A549 (cell line): Measurements from ENCODE around the genes DUS1L and TEX19.

DNA sequence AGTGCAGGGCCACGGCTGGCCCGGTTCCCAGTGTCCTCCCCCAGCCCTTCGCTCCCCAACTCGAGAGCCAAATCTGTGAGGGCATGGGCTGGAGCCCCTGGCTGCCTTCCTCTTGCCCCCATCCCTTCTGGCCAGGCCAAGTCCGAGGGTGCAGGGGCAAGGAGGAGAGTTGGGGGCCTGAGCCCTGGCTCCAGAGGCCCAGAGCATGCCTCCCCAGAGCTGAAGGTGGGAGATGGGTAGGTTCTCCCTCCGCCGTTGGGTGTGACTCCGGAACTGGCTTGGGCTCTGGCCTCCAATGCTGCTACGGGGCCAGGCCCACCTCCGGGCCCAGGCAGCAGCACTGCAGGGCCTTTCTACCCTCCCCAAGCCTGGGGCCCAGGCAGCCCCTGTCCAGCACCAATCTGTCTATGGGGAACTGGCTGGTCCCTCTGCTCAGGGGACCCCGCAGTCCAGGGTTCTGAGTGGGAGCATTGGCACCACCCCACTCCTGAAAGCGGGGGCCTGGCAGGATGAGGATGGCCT lies 1.1 kb downstream of the NPB start:
- PRO-cap = no peak
CAGE:
- cytosol, long polyA plus RNA = no peak
- long polyA plus RNA = no peak
- nucleus, long polyA plus RNA = no peak

- PRO-cap = no peak
CAGE:
- cytosol, long polyA plus RNA = no peak
- long polyA plus RNA = no peak
- nucleus, long polyA plus RNA = no peak
Observed at GRCh38 chr17:81921182-81921822, 3.3 kb upstream of the SIRT7 start.

DNA sequence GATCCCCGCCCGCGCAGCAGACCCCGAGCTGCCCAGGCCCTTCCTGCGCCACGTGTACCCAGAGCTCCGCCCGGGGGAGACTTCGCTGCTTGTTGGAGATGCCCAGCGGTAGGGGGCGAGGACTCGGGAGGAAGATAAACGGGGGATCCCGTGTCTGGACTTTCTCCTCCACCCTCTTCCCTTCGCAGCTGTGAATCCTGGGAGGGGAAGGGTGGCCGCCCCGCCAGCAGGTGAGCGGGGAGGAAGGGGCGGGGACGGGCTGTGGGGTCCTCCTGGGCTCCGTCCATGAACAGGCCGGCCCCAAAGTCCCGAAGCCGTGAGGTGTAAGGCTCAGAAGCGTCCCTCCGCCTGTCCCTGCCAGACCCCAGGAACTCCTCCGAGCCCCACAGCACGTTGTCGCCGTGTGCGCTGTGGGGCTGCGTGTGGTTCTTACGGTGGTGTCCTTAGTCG lies 706 bp upstream of the MAFG start:
- PRO-cap = no peak
CAGE:
- cytosol, long polyA plus RNA = no peak
- long polyA plus RNA = no peak
- nucleus, long polyA plus RNA = no peak

DNA sequence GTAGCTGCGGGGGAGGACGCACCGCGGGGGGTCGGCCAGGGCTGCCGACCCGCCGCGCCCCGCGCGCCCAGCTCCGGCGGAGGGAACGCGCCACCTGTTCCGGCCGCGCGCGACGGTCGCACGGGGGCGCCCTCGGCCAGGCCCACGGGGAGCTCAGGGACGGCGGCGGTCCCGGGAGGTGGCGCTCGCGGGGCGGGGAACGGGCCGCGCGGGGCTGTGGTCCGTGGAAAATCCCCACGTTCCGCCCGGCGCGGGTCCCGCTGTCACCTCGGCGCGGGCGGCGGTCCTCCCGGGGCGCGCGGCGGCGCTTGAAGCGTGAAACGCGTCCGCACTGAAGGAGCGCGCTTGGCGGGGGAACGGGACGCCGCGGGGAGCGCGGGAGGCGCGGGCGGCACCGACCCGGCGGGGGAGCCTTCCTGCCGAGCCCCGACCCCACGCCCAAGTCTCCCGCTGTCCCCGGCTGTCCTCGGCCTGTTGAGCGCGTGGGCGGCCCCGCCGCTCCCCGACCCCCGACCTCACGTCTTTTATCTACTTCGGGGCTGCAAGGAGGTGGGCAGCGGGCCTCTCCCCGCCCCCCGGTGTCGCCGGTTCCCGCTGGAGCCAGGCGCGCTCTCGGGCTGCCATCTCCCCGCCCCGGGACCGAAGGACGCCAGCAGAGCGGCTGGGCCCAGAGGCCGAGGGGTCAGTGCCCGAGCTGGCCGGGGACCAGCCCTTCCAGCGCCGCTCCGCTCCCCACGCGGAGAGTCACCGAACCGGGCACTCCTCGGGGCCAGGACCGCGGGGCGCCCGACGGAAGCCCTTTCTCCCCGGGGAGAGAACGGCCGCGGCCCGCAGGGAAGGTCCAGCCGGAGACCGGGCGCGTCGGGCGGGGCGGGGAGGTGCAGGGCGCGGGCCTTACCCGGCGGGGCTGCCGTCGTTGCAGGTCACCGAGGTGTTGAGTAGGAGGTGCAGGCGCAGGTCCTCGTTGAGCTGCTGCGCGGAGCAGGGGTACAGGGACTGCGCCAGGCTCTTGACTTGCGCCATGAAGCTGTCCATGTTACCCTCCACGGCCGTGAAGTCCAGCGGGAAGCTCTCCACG lies 959 bp downstream of the NOTUM start:
- PRO-cap = no peak
CAGE:
- cytosol, long polyA plus RNA = no peak
- long polyA plus RNA = no peak
- nucleus, long polyA plus RNA = no peak

GRCh38 chr17:82033706-82034884 lies 2.6 kb downstream of the RAC3 start:
- PRO-cap = no peak
CAGE:
- cytosol, long polyA plus RNA = no peak
- long polyA plus RNA = no peak
- nucleus, long polyA plus RNA = no peak

- PRO-cap = no peak
CAGE:
- cytosol, long polyA plus RNA = no peak
- long polyA plus RNA = no peak
- nucleus, long polyA plus RNA = no peak
Observed at GRCh38 chr17:82035809-82036073, 1.8 kb downstream of the DCXR start.

DNA sequence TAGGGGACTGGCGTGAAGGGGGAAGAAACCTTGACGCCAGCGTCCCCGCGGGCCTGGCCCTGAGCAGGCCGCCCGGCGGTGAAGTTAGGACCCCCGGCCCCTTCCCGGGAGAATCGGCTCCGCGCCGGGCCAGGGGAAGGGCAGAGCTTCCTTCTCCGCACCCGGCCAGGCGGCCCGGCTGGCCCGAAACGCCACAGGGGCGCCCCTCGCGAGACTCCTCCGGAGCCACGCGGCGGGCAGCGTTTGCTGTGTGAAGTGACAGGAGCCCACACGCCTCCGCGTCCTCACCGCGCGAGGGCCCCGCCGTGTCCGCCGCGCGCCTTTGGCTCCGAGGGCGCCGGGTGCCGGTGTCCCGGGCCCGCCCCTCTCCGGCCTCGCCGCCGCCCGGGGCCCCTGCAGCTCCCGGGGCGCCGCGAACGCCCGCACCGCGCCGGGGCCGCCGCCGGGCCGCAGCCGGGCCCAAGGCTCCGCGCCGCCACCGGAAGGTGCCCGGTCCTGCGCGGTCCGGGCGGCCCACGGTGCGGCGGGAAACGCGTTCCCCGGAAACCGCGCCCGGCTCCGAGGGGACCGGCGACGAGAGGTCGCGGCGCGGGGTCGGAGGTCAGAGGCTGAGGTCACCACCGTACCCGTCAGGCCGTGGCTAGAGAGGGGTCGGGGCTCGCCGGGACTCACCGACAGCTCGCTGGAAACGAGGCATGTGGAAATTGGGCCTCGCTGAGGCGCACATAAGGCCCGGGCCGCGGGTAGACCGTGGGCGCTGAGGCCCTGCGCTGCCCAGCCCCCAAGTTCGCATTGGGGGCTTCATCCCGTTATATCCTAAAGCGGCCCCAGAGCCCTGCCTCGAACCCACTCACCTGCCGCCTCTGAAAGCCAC lies at the start of gene DUS1L:
Gene DUS1L, minus strand, starts transcription at position 480 of the 874 bp plus-strand sequence.
- PRO-cap = bidirectional peak, plus-strand start at position 544 of the sequence, minus-strand start at position 471 of the sequence
CAGE:
- cytosol, long polyA plus RNA = no peak
- long polyA plus RNA = no peak
- nucleus, long polyA plus RNA = no peak

DNA sequence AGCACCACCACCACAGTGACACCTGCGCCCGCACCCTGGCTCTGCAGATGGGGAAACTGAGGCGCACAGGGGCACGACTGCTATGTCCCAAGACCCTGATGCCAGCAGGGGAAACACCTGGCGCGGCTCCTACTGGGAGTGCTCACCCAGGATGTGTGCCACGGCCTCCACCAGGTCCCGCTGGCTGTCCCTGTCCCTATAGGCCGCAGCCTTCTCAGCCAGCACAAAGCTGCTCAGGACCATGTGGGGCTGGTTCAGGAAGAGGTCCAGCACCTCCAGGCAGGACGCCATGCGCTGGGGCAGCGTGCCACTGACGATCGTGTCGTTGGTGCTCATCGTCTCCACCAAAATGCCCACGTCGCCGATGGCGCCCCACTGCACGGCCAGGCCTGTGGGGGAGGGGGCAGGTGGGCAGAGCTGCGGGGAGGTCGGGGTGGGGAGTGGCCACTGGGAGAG lies 15.9 kb upstream of the DUS1L start:
- PRO-cap = no peak
CAGE:
- cytosol, long polyA plus RNA = no peak
- long polyA plus RNA = no peak
- nucleus, long polyA plus RNA = no peak

DNA sequence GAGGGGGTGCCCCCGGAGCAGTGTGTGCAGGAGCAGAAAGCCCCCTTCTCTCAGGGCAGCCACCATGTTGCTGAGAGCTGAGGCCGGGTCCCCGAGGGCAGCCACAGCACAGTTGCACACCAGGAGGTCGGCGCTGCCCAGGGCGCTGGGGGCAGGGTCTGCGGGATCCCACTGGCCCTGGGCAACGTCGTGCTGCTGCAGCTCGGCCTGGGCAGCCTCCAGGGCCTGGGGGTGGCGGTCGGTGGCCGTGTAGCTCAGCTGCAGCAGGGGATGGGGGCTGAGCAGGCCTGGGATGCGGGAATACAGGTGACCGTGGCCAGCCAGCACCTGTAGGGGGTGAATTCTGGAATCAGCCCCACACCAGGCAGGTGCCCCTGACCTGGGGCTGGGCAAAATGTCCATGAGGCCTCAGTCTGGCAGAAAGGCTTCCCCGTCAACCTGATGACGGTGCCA lies 12.5 kb downstream of the FASN start:
- PRO-cap = no peak
CAGE:
- cytosol, long polyA plus RNA = no peak
- long polyA plus RNA = no peak
- nucleus, long polyA plus RNA = no peak

DNA sequence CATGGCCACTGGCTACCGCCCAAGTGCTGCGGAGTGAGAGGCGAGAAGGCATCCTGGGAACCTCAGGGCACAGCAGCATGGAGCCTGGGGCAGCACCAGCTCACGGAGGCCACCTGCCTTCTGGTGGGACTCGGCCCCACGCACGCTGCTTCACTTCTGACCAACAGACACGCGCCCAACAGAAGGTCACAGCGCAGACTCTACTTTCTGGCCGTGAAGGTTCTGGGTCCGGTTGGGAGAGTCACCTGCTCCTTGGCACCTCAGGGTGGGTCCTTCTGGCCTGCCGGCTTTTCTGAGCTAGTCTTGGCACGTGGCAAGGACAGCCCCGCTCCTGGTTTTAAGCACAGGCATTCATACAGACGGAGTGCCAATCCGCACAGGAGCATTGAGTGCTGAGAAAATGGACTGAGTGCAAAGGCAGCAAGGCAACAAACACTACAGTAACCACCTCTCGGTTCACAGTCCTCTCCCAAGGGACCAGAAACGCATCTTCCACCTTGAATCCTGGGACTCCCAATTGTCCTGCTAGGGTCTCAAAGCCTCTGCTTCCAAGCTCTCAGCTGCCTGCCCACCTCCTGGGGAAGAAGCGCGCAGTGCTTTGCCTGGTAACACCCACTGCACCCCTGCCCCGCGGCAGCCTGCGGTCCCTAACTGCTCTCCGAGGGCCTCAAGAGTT lies 14.7 kb downstream of the SLC16A3 start:
- PRO-cap = no peak
CAGE:
- cytosol, long polyA plus RNA = no peak
- long polyA plus RNA = no peak
- nucleus, long polyA plus RNA = no peak

DNA sequence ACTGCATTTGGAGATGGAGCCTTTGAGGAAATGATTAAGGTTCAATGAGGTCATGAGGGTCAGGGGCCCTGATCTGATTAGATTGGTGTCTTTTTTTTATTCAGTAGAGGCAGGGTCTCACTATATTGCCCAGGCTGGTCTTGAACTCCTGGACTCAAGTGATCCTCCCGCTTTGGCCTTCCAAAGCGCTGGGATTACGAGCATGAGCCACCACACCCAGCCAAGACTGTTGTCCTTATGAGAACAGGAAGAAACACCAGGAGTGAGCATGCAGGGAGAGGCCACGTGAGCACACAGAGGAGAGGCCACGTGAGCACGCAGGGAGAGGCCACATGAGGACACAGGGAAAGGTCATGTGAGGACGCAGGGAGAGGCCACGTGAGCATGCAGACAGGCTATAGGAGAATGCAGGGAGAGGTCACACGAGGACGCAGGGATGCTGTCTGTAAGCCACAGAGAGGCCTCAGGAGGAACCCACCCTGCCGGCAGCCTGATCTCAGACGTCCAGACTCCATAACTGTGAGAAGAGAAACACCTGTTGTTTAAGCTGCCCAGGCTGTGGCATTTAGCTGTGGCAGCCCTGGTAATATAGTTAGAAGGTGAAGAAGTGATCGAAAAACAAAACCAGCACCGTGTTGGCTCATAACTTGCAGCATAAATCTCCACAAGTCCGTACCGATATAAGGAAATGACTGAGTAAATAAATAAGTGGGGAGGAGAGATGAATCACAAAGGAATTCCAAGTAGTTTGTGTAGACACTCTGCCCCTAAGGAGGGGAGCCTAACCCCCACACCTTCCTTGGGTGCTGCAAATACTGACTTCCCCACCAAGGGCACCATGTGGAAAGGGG lies 14.6 kb upstream of the CSNK1D start:
- PRO-cap = bidirectional peak, plus-strand start at position 421 of the sequence, minus-strand start at position 237 of the sequence
CAGE:
- cytosol, long polyA plus RNA = no peak
- long polyA plus RNA = no peak
- nucleus, long polyA plus RNA = no peak

DNA sequence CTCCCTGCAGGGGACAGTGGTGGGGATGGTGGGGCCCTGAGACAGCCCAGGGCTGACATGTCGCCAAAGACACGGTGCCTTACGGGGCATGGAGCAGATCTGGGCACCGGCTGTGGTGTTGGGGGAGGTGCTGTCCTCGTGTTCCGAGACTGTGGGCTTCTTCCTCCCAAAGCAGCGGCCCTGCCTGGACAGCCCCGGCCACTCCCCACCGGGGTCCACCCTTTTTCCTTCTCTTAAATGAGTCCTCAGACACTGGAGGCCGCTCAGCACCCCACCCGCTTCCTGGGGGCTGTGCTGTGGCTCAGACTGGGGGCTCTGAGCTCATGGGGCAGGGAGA lies 404 bp downstream of the CD7 start:
- PRO-cap = no peak
CAGE:
- cytosol, long polyA plus RNA = no peak
- long polyA plus RNA = no peak
- nucleus, long polyA plus RNA = no peak

DNA sequence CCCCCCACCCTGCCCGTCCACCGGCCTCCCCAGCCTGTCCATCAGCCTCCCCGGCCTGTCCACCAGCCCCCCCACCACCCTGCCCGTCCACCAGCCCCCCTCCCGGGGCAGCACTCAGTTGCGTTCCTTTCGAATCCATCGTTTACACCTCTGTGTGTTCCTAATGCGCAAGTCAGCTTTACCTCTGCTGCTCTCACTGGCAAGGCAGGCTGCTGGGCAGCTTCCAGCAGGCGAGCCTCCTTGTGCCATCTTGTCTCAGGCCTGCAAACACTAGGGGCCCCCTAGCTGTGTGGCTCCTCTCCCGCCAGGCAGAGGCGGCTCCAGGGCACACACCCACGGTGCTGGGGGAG lies 5.6 kb downstream of the SECTM1 start:
- PRO-cap = no peak
CAGE:
- cytosol, long polyA plus RNA = no peak
- long polyA plus RNA = no peak
- nucleus, long polyA plus RNA = no peak

DNA sequence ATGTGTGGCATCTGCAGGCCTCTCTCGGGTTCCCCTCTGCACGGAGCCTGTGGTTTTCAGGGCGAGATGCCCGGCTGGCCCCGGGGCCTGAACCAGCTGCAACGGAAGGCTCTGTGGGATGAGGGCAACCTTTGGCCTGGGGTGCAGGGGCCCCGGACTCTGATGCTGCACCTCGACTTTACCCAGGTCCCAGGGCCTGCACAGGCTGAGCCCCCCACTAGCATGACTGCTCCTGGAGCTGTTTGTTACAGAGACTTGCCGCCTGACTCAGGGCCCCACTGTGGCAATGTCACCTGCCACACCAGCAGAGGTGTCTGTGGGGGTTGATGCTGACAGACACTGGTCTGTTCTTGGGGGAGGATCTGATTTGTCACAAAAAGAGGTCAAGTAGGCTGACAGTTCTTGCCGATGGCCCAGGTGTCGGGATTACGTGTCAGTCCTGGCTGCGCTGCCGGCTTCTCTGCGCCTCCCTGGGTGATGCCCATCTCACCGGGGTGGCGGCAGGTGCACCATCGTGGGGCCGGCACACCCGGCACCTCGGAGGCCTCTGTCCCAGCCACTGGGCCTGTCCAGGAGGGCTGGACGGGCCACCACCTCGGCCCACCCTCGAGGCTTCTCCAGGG lies 8.5 kb upstream of the TEX19 start:
- PRO-cap = no peak
CAGE:
- cytosol, long polyA plus RNA = no peak
- long polyA plus RNA = no peak
- nucleus, long polyA plus RNA = no peak

DNA sequence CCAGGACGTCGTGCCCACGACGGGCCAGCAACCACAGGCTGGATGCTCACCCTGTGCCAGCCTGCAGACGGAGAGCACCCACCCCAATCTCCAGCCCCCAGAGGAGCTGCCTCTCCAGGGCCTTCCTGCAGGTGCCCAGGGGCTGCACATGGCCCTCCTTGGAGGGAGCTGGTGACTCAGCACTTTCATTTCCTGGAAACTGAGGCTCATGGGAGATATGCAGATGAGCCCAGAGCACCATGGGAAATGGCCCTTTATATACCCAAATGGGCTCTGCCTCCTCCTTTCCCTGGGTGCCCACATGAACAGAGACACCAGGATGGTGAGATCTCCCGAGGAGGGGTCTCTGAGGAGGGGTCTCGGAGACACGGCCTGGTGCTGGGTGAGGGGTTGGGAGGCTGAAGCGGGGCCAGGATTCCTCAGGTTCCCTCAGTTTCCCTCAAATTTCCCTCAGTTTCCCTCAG lies at the start of gene TEX19:
Gene TEX19, plus strand, starts transcription at position 284 of the 464 bp plus-strand sequence.
- PRO-cap = bidirectional peak, plus-strand start at position 285 of the sequence, minus-strand start at position 123 of the sequence
CAGE:
- cytosol, long polyA plus RNA = no peak
- long polyA plus RNA = no peak
- nucleus, long polyA plus RNA = no peak

DNA sequence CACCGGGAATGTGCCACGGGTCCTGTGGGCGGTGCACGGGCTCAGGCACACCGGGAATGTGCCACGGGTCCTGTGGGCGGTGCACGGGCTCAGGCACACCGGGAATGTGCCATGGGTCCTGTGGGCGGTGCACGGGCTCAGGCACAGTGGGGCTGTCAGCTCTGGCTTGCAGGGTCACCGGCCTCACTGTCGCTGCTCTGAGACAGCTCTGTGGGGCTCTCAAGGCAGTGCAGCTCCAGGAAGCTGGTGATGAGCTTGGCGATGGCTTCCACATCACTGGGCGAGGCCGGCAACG lies 6.8 kb downstream of the CYBC1 start:
- PRO-cap = no peak
CAGE:
- cytosol, long polyA plus RNA = no peak
- long polyA plus RNA = no peak
- nucleus, long polyA plus RNA = no peak

DNA sequence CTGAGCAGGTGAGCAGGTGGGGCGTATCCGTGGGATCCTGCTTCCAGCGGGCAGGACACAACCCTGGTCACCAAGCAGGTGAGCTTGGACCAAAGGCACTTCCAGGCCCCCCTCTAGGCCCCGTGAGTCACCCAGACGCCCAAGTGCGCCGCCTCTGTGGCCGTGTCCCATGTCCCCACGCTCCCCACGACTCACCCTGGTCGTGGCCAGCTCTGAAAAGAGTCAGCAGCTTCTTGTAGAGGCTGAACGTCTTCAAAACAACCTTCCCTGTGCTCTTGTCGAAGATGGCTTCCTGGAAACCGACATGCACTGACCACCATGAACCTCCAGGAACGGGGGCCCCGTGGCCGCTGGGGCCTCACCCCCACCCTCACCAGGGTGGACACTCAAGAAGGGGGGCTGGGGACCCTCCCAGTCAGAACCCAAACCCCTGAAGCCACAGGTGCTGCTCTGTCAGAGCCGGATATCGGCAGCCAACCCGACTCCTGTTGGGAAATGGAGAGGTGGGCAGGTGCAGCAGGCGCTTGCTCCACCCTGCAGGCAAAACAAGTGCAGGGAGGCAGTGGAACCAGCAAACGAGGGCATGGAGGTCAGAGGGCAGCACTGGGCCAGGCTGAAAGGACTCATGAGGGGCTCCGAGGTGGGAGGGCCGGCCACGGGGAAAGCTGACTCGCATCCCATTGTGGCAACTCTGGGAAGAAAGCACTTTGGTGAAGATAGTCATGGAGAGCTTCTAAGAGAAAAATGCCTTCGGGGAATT lies 4.7 kb downstream of the CYBC1 start:
- PRO-cap = no peak
CAGE:
- cytosol, long polyA plus RNA = no peak
- long polyA plus RNA = no peak
- nucleus, long polyA plus RNA = no peak

GRCh38 chr17:82446487-82447032 lies 4.0 kb downstream of the CYBC1 start:
- PRO-cap = no peak
CAGE:
- cytosol, long polyA plus RNA = no peak
- long polyA plus RNA = no peak
- nucleus, long polyA plus RNA = no peak

DNA sequence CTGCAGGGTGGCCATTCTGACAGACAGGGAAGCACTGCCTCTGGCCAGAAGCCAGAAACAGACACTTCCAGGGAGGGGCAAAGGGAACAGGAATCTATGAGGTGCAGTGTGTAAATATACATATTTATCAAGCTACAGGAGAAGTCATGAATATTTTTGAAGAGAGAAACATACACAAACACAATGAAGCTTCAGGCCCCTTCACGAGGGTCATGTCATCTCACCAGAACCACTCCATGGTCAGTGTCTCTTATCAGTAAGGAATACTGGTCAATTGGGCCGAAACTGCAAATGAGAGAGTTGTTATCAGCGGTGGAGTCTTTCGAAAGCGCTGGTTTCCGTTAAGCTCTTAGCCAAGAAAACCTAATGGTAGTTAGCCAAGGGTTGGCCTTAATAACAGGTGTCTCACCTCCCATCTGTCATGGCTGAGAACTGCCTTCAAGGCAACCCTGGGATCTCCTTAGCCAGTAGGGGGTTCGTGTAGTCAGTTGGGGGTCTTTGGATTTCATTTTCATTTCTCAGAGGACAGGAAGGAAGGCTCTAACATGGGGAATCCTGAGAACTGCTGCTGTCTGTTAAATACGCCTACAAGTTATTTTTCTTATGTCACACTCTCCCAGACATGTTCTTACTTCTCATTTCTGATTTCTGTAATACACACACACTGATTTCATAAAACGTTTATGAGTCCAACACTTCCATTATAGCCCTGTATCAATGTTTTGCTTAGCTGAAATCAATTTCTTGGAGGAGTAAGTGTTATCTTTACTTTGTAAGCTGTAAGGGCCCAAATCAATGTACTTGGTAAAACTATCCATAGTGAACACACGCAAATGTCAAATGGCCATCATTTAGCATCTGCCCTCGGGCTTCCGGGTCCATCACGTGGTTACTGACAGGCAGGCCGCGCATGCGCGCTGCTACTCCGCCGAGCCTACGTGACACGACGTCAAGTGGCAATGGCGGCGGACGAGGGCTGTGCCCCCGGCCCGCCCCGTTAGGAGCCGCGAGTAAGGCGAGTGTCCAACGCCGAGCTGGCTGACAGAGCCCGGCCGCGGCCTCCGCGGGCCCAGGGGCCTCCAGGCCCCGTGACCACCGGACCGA lies 925 bp upstream of the NARF start:
- PRO-cap = bidirectional peak, plus-strand start at position 952 of the sequence, minus-strand start at position 891 of the sequence
CAGE:
- cytosol, long polyA plus RNA = no peak
- long polyA plus RNA = no peak
- nucleus, long polyA plus RNA = no peak

DNA sequence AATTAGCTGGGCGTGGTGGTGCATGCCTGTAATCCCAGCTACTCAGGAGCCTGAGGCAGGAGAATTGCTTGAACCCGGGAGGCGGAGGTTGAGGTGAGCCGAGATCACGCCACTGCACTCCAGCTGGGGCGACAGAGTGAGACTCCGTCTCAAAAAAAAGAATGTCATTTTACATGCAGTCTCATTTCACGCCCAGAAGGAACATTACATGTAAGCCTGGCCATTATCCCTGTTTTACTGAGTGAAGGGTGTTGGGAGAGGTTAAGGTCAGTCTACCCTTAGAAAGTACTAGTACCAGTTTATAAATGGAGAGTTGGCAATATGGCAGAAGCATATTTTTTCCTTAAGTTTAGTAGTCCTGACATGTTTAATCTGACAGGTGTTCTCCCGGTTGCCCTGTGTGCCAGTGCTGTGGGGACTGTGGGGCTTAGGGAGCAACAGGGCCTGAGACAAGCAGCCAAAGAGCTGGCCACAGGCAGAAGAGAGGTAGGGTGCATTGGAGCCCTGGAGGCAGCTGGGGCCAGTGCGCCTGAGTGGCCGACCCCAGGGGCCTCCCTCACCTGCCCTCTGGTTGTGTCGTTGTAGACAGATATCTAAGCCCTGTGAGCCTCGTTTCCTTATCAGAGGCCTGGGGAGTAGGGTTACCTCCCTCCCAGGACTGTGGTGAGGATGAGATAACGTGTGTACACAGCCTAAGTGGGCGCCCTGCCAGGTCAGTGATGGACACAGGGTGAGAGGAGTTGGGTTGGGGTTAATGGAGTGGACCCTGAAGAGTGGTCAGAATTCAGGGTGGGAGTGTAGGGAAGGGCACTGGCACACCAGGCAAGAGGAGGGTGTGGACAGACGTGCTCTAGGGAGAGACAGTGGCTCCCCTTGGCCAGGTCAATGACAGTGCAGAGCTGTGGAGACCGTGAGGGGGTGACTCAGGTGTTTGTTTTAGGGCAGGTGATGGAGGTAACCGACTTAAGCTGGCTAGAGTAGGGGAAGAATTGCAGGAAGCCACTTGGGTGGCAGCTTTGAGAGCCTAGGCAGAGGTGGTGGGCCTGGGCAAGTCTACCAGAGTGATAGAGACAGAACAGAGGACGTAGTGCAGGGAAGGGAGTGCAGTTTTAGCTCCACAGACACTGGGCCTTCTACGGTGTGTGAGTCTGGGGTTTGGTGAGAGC lies 3.3 kb downstream of the NARF start:
- PRO-cap = no peak
CAGE:
- cytosol, long polyA plus RNA = no peak
- long polyA plus RNA = no peak
- nucleus, long polyA plus RNA = no peak